ENCODE data around the genes TSPYL1, CALHM5 and FAM162B.

GRCh38 chr6:111714916-111715816 is 109.5 kb upstream of the TRAF3IP2 start:
- PRO-cap = no peak

DNA sequence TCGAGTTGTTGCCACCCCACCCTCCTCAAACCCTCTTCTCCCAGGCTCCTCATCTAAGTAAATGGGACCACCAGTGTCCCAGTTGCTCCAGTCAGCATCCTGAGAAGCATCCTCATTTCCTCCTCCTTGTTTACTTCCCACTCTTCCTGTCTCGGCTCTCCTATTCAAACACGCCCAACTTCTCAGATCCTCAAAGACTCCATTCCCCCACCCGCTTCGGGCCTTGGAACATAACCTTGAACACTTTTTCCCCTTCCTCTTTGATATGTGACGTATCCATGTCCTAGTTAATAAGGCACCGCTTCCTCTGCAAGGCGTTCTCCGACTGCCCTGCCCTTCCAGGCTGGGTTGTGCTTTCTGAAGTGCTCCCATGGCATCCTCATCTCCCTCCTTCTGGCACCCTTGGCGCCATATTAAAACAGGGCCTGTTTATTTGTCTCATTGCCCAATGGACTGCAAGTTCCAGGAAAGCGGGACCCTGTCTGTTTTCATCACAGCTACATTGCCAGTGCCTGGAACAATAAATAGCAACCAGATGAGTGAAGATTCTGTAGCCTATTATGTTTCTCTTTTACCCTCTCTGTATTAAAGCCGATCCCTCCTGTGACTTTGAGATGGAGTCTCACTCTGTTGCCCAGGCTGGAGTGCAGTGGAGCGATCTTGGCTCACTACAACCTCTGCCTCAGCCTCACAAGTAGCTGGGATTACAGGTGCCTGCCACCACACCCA is 115.3 kb upstream of the TRAF3IP2 start:
- PRO-cap = no peak

GRCh38 chr6:111808418-111808839 is 64.8 kb downstream of the FYN start:
- PRO-cap = no peak

- PRO-cap = bidirectional peak, plus-strand start at chr6:111889235, minus-strand start at chr6:111889123; bidirectional peak, plus-strand start at chr6:111889581, minus-strand start at chr6:111889467
Measured at GRCh38 chr6:111888684-111889791, 15.8 kb upstream of the FYN start.

DNA sequence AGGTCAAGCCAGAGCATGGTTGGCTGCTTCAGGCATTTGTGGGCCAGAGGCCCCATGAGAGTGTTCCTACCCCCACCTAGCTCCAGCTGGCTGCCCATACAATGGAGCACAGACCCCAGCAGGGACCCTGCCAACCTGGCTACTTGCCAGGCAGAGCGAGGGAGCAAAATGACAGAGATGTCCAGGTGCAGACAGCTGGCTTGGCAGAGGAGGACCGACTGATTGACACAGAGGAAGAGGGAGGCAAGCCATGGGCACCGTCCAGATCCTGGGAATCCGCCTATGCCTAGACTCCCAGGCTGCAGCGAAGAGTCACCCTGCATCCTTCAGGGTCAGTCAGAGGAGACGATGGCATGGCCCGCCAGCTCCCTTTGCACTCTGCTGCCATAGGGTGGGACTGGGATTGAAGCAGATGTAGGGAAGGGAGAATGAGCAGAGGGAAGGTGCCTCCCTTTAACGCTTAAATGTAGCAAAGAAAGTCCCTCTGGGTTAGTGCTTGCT is 77.5 kb upstream of the FYN start:
- PRO-cap = no peak

DNA sequence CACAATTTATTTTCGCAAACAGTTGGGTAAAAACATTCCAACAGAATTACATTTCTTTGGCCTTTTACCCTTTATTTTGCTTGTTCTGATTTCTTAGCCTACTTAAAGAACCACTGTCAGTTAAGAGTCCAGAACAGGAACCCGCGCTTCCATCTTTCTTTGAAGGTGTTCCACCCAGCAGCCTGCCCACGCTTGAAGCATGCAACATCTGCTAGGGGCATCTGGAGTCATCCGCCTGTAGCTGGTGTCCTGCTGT is 51.8 kb downstream of the LAMA4 start:
- PRO-cap = bidirectional peak, plus-strand start outside the sequence, minus-strand start at position 161 of the sequence

DNA sequence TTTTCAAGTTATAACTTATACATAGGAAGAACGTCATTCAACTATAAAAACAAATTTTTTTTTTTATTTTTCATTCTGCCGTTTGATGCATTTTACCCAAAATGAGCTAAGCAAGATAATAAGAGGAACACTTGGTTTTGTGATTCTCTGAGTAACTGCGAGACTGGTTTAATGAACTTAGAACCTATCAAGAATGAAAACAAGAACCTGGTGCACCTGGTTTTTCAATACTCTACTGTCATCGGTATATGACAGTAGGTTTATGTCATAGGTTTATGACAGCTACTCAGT is 20.3 kb downstream of the LAMA4 start:
- PRO-cap = no peak

- PRO-cap = no peak
Measured at GRCh38 chr6:113825876-113826162, 31.3 kb upstream of the MARCKS start.

DNA sequence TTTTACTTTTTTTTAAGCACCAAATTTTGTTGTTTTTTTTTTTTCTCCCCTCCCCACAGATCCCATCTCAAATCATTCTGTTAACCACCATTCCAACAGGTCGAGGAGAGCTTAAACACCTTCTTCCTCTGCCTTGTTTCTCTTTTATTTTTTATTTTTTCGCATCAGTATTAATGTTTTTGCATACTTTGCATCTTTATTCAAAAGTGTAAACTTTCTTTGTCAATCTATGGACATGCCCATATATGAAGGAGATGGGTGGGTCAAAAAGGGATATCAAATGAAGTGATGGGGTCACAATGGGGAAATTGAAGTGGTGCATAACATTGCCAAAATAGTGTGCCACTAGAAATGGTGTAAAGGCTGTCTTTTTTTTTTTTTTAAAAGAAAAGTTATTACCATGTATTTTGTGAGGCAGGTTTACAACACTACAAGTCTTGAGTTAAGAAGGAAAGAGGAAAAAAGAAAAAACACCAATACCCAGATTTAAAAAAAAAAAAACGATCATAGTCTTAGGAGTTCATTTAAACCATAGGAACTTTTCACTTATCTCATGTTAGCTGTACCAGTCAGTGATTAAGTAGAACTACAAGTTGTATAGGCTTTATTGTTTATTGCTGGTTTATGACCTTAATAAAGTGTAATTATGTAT is 3.7 kb downstream of the MARCKS start:
- PRO-cap = no peak

DNA sequence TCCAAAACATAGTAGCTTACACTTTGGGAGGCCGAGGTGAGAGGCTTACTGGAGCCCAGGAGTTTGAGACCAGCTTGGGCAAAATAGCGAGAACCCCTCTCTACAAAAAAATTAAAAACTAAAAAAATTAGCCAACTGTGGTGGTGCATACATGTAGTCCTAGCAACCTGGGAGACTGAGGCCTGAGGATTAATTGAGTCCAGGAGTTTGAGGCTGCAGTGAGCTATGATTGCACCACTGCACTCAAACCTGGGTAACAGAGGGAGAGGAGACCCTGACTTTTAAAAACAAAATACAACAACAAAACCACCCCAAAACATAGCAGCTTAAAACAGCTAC is 49.5 kb downstream of the MARCKS start:
- PRO-cap = unidirectional peak, plus-strand start at position 256 of the sequence

- PRO-cap = no peak
Measured at GRCh38 chr6:116158452-116158883, 32.5 kb upstream of the COL10A1 start.

GRCh38 chr6:116279230-116279974 is at the start of gene TSPYL1:
TSS of gene TSPYL1 (minus strand) at chr6:116279930.
- PRO-cap = bidirectional peak, plus-strand start at chr6:116279469, minus-strand start at chr6:116279339; bidirectional peak, plus-strand start at chr6:116280108, minus-strand start at chr6:116279930

DNA sequence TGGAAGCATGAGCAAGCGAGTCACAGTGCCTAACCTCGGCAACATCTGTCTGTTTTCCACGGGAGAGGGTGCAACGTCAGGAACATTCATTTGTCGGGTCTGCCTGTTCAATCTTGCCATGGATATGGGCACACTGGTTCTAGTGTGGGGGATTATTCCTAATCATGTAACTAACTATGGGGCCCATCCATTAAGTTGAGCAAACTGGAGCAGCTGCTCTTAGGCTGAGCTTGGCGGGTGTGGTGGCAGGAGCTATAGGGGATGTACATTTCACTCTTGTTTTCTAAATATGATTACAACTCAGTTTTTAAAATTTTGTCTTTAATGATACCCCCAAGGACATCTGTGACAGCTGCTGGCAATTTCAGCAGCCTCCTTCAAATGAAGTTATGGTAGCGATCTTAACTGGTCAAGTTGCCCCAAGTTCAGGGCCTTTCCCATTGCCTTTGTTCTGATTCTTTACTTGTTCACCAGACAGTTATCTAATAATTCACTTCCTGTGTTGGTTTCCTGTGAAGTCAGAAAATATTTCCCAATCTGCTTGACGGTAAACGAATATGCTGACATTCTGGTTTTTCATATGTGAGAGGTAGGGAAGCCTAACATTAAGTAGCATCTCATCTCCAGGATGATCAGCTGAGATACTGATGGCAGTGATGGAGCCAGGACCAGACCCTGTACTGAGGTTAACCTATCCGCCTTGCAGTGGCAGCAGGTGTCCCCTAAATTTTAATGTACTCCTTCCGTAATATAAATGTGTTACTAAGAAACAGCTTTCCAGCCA is 21.7 kb downstream of the DSE start:
- PRO-cap = no peak

GRCh38 chr6:116511245-116512616 is at the start of gene CALHM5:
TSS of gene CALHM5 (plus strand) at chr6:116511639.
- PRO-cap = no peak

GRCh38 chr6:116564891-116565283 is 6.4 kb upstream of the RWDD1 start:
- PRO-cap = no peak

- PRO-cap = no peak
Measured at GRCh38 chr6:116765045-116766101, at the start of gene FAM162B. TSS of gene FAM162B (minus strand) at chr6:116765719.

DNA sequence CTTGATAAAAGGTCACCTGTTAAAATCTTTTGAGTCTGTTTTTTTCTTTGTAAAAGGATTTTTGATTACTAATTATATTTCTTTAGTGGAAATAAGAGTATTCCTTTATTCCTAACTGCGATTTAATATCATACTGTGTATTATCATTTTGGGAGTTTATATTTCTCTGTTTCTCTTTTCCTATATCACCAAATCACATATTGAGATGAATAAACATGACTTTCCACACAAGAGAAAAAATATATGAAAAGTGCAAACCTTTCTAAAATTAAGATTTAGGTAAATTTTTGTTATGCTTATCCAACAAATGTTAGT is 32.0 kb downstream of the RFX6 start:
- PRO-cap = no peak

DNA sequence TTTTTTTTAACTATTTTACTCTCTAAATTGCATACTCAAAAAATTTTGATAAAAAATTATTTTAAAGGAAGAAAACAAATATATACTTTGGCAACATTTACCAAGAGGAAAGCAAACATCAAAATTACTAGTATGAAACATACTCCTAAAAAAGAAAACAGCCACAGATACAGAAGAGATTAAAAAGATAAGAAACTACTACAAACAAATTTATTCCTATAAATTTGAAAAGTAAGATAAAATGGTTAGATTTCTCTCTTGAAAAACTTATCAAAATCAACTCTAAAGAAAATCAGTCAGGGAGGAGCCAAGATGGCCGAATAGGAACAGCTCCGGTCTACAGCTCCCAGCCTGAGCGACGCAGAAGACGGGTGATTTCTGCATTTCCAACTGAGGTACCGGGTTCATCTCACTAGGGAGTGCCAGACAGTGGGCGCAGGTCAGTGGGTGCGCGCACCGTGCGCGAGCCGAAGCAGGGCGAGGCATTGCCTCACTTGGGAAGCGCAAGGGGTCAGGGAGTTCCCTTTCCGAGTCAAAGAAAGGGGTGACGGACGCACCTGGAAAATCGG is 83.8 kb upstream of the VGLL2 start:
- PRO-cap = unidirectional peak, plus-strand start at position 295 of the sequence

- PRO-cap = bidirectional peak, plus-strand start at chr6:117483285, minus-strand start at chr6:117483372
Measured at GRCh38 chr6:117483103-117483677, 716 bp downstream of the DCBLD1 start.

DNA sequence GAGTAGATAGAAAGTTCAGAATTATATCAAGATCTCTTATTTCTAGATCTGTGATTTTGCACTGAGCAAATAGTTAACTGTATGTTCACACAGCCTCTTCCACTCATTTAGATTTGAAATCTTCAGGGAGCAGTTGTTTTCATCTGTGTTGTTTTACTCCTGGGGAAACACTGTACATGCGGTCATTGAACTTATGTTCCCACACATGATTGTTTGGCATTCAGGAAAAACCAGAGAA is 52.4 kb downstream of the DCBLD1 start:
- PRO-cap = no peak

Data from neuron (in vitro differentiated cells).